GM06990 (cell line): ENCODE results near the genes TPX2 and CCM2L.

DNA sequence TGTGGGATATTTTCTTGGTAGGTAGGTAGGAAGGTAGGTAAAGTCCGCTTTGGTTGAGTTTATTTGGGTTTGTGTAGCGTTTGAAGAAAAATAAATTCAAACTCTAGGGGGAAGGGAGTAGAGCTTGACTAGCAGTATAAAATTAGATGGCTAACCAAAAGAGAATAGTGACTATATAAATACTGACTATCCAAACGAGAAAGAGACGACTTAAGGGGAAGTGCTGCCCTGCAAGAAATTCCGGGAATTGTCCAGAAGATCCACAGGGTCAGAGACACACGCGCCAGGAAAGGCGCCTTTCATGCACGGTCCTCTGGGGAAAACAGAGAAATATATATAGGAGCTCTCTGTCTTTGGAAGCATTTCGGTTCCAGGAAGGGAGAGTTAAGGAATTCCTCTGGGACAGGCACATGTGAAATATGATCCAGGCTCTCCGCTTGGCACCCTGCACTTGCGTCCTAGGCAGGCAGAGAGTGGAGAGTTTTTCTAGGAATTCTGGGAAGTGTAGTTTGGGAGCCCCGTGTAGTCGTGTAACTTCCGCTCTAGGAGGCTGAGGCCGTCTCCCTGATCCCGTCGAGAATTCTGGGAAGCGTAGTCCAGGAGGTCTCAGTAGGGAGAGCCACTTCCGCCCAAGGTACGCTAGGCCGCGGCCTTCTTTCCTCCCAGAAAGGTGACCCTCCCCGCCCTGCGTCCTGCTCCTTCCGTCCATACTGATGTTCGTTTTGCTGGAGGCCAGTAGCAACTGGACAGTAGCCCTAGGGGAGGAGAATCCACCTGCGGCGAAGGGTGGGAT lies 677.6 kb upstream of the DEFB115 start:
- RRBS = no CpG with 5 or more reads among the region's 29 CpGs

DNA sequence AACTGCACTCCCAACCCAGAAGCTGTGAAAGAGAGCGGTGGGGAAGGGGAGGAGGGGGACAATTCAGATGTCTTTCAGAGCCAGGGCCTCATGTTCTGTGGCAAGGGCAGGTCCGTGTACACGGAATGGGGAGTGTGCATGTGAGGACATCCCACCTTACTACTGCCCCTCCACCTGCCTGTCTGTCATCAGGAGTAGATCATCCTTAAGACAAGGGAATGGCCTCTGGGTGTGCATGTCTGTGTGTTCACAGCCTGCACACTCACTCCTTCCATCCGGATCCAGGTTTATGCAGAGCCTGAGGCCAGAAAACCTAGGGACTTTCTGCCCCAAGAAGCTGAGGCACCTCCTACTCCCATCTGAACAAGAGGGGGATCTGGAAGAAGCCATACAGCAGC lies 853 bp downstream of the REM1 start:
- RRBS = no CpG with 5 or more reads among the region's 4 CpGs

GRCh38 chr20:31496559-31497295 lies 17.5 kb upstream of the HM13 start:
- RRBS = 36% methylated on average over 6 of the region's 17 CpGs

DNA sequence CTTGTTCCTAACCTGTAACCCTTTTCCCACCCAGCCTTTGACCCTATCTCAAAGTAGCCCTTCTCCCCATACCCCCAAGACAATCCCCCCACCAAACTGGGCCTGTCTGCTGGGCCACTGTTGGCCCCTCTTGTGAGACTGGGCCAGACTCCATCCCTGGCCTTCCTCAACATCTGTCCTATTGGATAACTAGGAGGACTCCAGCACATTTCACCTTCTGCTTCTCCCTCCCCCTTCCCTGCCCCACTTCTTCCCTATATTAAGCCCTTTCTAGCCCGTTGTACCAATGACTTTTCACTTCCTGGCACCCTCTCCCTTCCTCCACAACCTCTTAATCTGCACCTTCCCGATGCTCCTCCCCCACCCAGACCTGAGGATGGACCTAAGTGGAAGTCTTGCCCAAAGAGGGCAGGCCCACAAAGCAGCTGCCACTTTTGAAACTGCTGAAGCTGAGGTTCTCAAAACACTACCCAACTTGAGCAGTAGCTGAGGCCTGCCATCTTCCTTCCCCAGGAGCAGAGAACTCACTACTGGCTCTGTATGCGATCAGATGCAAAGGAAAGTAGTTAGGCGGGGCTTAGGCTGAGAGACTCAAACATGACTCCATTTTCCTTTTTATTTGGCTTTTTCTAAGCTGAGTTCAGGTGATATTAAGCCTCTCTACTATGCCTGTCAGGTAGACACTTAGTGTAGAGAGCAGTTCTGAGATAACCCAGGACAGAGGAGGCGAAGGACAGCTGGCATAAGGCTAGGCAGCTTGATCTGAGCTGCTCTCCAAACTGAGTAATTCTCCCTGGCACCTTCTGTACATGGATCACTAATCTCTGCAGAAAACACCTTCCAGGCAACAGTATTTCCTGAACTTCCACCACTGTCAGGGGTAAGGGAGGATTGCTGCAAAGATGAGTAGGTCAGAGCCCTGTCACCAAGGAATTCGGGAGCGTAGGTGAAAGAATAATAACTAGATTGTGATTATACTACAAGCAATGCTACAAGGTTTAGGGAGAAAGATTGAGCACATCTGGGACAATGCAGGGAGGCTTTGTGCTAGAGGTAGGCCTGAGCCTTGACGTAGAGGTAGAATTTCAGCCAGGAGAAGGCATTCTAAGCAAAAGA lies 1.6 kb downstream of the HM13 start:
- RRBS = no CpG with 5 or more reads among the region's 8 CpGs

DNA sequence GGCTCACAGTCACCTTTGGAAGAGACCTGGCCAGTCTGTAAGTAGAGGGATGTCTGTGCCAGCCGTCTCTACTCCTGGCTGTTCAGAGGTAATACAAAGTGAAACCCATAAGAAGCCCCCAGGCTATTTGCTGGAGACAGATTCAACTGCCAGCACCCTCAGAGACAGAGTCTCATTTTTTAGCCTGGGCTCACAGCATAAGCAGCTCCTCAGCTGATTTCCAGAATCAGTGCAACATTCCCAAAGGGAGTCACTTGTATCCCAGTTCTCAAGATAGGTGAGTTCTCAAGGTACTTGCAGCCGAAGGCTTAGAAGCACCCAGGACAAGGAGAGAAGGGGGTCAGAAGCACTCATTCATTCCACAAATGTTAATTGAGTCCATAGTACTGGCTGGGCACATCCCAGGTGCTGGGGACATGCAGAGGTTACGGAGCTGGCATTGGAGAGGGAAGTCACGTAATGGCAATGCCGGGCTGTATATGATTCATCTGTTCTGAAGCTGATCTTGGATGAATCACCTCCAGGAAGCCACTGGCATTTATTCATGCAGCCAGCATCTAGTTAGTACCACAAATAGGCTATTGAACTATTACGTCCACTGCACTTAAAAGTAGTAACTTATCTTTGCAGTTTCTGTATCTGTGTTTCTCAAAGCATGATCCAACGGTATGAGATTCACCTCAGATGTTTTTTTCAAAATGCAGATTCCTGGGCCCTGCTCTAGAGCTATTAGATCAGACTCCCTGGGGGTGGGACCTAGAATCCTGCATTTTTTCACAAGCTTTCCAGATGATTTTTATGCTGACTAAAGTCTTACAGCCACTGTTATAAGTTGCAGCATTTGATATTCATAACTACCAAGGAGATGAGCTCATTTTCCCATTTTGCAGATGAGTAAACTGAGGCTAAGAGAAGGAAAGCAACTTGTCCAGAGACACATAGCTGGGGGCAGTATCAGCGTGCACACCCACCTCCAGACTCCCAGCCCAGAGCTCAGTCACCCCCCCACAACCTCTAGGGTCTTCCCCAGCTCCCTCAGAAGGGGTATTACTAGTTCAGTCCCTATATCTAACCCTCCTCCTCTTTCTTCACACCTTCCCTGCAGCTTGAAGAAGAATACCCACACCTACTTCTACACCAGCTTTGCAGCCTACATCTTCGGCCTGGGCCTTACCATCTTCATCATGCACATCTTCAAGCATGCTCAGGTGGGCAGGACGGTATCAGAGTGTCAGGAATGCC lies 13.8 kb downstream of the MCTS2 start:
- RRBS = no CpG with 5 or more reads among the region's 10 CpGs

- RRBS = no CpG with 5 or more reads among the region's 14 CpGs
Observed at GRCh38 chr20:31566554-31567657, 19.7 kb downstream of the MCTS2 start.

DNA sequence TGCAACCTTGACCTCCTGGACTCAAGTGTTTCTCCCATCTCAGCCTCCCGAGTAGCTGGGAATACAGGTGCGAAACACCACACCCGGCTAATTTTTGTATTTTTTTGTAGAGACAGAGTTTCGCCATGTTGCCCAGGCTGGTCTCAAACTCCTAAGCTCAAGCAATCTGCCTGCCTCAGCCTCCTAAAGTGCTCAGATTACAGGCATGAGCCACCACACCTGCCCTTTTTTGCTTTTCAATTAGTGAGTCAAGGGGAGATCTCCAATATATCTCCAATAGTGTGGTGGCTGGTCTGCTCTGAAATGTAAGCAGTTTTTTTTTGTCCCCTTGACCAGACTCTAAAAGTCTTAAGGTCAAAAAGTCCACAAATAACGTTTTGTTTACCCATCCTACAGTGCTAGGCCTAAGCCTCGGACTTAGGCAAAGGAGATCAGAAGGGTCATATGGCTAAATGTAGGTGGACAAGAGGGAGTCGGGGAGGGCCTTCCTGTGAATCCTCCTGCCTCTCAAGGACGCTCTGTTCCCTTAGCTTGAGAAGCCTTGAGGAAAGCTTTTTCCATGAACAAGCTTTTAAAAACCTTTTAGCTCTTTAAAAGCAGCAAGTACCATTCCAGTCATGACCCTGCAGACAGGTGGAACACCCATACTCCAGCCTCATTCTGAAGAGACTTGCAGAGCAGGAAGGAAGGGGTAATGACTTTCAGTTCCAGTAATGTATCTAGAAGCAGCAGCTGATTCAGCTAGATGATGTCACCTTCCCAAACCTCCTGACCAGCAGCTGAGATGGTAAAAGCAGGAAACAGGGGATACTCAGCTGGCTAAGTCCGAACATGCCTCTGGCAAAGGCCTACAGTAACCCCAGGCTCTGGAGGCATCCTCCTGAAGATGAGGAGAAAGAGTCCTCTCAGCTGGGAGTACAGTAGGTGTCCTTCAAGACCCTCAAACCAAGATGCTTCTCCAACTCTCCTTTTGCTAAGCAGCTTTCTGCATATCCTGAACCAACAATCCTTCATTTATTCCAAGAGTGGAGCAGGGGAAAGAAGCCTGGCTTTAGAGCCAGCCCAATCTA lies 23.7 kb downstream of the BCL2L1 start:
- RRBS = no CpG with 5 or more reads among the region's 9 CpGs

DNA sequence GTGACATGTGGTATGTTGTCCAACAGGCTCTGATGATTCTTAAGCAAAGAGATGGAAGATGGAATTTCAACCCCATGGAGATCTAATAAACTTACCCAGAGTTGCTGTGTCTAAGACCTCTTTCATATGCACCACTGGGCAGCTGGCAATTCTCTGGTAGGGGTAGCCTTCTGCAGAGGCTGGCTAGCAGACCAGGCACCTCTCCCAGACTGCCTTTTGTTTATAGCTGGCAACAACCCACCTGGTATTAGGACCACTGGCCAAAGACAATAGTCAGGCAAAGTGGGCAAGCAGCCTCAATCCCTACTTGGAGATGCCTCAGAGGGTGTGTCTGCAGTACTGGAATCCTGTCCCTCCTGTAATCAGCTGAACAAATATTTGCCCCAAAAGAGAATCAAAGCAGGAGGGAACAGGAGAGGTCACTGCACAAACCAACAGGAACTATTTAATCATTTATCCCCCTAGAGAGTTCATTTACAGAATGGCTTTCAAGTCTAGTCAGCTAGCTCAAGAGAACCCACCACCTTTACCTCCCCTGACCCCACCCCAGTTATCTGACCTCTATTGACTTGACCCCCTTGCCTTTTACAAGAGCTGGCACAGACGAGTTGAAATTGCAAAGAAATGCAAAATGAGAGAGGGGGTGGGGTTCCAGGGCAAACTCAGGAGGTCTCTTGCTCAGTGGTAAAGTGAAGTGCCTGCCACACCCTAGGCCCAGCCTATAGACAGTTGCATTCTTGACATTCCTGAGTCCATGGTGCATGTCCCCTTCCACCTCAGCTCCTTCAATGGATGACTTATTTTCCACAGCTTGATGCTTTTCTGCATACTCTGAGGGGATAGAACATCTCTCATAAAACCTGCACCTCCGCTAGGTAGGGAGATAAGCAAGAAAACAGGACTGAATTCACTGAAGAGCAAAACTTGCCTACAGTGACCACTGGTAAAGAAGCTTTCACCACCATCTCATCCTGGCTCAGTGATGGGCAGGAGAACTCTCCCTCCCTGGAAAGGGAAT lies 2.8 kb downstream of the BCL2L1 start:
- RRBS = no CpG with 5 or more reads among the region's 2 CpGs

- RRBS = 6% methylated on average over 5 of the region's 70 CpGs
Observed at GRCh38 chr20:31738568-31739910, at the start of gene TPX2. TPX2 (plus strand) TSS chr20:31739290.

- RRBS = no CpG with 5 or more reads among the region's 24 CpGs
Observed at GRCh38 chr20:31833707-31834399, 11.6 kb downstream of the FOXS1 start.

DNA sequence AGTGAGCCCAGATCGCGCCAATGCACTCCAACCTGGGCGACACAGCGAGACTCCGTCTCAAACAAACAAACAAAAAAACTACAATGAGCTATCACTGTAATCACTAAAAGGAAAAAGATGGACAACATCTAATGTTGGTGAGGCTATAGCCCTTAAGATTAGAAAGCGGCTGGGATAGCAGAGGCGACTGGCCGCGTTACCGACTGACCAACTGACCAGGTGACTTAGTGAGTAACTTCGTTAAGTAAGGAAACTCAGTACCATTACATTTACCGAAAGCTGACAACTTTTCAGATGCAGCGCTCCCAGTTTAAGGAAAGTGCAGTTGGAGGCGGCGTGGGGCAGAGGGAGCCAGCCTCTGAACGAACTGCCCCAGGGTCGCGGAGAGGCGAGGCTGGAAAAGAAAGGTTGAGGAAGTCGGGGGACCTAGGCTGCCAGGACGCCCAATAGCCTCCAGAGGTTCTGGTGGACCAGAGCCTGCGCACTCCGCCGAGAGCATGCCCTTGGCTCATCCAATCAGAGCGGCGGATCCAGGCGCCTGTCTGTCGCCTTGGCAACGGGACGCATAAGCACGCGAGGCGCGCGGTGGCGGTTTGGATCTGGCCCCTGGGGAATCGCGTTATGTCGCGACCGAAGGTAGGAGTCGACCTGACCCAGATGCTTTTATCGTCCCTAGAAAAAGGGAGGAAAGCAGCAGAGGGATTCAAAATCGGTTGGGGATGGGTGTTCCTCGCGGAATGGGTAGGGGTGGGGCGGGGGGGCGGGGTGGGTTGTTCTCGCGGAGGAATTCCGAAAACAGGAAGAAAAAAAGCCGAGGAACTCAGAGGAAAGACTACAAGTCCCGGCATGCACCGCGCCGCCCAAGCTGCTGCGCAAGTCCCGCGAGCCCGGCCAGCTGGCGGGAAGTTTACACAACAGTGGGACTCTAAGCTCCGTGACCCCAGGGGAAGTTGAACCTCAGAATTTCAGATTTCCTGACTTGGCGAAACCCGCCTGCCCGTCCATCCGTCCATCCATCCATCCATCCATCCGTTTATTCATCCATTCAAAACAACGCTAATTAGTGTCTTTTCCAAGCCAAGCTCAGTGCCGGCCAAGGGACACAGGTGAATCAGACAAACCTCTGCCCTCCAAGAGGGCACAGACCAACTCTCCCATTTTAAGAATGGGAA lies 9.2 kb downstream of the TTLL9 start:
- RRBS = 3% methylated on average over 8 of the region's 69 CpGs

DNA sequence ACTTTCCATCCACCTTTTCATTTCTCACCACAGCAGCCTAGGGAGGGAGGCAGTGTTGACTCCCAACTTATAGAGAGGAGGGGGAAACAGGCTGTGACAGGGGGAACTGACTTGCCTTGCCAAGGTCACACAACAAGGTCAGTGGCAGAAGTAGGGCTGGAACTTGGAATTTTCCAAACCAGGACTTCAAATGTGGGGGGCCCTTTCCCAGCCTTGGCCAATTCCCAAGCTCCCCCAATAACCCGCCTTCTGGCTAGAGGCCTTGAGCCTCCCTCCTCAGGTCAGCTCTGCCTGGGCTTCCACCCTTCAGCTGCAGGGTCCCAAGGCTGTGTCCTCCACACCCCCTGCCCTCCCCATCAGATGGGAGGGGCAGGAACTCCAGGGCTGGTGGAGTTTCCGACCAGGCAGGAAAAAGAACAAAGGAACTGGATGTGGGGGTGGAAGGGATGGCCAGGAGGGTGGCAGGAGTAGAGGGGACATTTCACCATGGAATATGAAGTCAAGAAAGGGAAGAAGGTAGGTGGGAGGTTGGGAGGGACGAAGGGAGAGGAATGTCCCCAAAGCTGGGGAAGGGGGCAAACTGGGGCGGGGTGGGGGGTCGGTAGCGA lies at the start of gene CCM2L:
Gene CCM2L, plus strand, starts transcription at position 470 of the 608 bp plus-strand sequence.
- RRBS = no CpG with 5 or more reads among the region's 6 CpGs

- RRBS = no CpG with 5 or more reads among the region's 8 CpGs
Observed at GRCh38 chr20:32028921-32029244, 18.6 kb downstream of the CCM2L start.

DNA sequence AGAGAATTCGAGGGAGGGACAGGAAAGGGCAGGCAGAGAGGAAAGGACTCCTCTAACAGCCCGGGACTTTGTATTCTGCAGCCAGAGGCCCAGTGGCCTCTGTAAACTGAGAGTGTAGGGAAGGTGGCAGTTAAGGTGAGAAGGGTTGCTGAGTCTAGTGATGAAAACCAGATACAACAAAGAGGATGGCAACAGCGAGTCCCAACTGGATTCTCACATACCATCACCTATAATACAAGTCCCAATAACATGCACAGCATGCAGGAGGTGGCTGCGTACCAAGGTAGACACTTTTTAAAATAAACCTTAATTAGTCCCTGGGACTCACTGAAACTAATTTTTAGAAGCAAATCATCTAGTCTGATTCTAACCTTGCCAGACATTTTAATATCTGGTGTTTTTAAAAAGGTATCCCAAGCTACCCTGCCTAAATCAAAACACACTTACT lies 13.4 kb downstream of the PLAGL2 start:
- RRBS = no CpG with 5 or more reads among the region's 4 CpGs

DNA sequence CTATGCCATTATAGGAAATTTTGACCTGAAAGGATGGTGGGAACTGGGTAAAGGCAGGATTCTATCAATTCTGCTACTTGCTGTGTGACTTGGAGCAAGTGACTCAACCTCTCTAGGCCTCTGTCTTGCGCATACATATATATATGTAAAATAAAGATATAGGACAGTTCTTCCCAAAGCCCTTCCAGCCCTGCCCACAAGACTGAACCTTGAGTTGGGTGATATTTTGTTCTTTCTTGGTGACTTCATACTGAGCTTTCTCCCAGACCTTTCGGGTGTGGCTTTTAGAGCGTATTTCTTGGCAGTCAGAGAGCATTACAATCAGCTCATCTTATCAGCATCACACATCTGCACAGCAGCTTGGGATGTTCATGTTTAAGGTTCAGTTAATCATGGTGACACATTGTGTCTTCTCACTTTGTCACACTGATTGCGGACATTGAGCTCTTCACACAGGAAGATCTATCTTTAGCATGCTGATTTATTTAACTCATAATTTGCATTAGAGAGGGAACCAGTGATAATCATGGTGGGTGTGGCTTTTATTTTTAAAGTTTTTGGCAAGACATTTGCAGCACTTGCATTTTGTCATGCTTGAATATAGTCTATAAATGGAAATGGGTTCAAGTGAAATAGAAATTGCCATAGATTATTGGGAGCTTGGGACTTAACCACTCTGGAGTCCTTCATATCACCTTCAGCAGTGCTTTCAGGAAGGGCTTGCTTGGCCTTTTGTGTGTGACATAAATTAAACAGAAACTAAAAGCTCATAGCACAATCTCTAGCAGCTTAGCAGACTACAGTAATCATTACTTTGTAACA lies 8.3 kb downstream of the KIF3B start:
- RRBS = no CpG with 5 or more reads among the region's 4 CpGs

- RRBS = no CpG with 5 or more reads among the region's 13 CpGs
Observed at GRCh38 chr20:32333956-32334964, 23.9 kb upstream of the ASXL1 start.

GRCh38 chr20:32452985-32454012 lies 95.2 kb downstream of the ASXL1 start:
- RRBS = no CpG with 5 or more reads among the region's 40 CpGs

DNA sequence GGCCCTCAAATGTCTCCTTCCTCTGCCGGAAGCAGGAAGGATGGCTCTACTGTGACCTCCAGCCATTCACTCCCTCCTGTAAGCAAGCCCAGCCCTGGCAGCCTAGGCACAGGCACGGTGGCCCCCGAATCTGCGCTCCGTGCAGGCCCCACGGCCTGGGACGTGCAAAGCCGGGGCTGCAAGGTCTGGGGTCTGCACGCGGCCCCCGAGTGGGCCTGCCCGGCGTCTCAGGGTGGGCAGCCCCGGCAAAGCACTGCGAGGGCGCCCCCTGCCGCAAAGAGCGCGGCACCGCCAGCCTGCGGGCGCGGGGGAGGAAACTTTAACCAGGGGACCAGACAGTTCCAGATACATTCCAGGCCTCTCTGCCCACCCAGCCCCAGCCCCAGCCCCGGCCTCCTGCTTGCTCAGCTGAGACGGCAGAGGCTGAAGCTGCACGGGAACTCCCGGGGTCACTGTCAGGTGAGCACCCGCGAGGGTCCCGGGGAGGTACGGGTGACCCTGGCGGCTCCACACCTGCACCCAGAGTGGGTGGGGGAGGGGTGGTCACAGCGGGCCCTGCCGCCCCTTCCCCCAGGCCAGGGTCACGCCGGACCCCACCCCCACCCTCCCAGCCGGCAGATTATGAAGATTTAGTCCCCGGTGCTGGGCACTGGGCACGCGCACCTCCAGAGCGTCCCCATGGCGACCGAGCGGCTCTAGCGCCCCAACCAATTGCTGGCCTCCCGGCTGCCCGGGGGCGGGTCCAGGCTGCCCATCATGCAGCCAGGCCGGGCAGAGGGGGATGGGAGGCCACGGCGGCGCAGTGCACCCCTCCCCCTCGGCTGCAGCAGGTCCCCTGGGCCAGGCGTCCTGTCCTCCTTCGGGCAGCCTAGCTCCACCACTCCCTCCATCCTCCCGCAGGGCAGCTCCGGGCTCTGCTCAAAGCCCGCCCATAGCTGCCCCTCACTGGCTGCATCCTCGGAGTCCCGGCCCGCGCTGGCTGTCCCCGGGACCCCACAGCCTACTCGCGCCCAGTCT lies 99.0 kb downstream of the ASXL1 start:
- RRBS = 19% methylated on average over 29 of the region's 65 CpGs

DNA sequence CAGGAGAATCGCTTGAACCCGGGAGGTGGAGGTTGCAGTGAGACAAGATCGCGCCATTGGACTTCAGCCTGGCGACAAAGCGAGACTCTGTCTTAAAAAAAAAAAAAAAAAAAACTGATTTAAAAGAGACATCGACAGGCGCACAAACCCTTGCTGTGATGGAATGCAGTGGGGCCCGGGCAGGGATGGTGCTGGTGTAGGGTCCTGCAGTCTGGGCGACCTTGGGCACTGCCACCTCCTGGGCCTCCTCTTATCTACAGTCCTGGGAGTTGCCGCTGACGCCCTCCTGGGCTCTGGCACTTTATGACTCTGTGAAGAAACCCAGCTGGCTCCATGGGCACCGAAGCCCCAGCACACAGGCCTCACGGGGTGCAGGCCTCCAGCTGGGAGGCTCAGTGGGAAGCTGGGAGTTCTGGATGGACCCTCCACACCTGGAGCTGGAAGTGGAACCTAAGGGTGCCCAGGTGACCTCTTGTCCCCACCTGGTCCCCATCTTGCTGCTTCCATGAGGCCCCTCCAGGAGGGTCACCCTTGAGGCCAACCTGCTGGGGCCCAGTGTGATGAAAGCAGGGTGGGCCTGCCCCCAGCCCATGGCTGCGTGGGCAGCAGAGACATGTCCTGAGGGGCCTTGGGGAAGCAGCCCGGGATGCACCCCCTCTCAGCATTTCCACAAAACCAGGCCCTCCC lies 104.8 kb downstream of the ASXL1 start:
- RRBS = 54% methylated on average over 1 of the region's 16 CpGs

DNA sequence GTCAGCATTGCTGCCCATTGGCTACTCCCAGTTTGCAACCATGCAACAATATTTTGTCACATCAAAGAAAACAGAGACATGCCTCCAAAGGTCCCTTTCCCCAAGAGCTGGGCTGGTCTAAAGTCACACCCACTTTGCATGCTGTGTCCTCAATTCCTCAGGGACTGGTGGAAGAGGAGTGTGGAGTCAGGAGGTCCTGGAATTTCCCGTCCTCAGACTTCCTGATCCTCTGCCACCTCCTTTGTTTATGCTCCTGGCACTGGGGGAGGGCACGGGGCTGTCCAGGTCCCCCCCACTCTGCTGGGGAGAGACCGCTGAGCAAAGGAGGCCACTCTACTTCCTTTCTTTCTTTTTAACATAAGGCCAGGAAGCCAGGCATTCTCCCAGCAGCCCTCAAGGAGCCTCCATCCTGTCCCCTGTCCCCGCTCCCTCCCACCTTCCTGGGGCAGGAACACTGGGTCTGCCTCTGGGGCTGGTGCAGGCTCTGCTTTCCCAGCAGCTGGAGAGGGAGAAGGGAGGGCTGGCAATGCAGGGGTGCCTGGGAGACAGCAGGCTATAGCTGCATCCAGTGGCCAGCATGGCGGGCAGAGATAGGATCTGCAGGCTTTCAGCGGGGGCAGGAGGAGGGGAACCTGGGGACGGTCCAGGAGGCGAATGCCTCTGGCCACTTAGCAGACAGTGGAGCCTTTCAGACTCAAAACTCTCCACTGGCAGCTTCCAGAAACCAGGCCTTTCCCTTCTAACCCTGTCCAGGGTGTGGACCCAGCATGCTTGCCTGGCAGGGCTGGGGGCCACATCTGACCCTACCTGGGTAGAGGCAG lies 68.1 kb downstream of the NOL4L start:
- RRBS = no CpG with 5 or more reads among the region's 8 CpGs